HT1080 (cell line): ENCODE measurements around a stretch of chr6.

RAMPAGE:
- cytosol, long total RNA: no peak
- long total RNA: no peak
- nucleus, long total RNA: no peak
Observed at GRCh38 chr6:7136574-7137266, 29.0 kb downstream of the RREB1 start.

RAMPAGE:
- cytosol, long total RNA: no peak
- long total RNA: no peak
- nucleus, long total RNA: no peak
Observed at GRCh38 chr6:7139013-7139615, 31.4 kb downstream of the RREB1 start.

DNA sequence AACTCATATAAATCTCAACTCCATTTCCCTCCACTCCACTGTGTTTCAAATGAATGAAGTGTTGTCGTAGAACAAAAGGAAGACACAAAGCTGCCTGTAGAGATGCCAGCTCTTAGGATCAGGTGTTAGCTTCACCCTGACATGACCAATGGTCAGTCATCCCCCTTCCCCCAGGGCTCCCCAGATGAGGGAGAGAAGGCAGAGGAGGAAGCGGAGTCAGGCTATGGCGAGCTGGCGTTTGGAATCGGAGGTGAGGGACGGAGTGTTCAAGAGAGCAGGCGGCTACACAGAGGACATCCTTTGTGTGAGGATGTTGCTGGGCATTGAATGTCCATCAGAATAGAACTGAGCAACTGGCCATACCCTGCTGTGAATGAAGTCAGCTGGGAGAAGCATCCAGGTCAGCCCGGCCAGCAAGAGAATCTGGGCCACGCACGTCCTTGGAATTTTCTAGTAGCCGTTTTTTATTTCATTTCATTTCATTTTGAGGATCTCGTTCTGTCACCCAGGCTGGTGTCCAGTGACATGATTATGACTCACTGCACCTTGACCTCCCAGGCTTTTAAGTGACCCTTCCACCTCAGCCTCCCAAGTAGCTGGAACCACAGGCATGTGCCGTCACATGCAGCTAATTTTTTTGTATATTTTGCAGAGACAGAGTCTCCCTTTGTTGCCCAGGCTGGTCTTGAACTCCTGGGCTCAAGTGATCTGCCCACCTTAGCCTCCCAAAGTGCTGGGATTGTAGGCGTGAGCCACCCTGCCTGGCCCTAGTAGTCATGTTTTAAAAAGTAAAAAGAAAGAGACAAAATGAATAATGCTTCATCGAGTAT, 97.9 kb downstream of the SSR1 start:
RAMPAGE:
- cytosol, long total RNA: no peak
- long total RNA: no peak
- nucleus, long total RNA: no peak

GRCh38 chr6:7468374-7469201, 72.9 kb upstream of the DSP start:
RAMPAGE:
- cytosol, long total RNA: no peak
- long total RNA: no peak
- nucleus, long total RNA: no peak

DNA sequence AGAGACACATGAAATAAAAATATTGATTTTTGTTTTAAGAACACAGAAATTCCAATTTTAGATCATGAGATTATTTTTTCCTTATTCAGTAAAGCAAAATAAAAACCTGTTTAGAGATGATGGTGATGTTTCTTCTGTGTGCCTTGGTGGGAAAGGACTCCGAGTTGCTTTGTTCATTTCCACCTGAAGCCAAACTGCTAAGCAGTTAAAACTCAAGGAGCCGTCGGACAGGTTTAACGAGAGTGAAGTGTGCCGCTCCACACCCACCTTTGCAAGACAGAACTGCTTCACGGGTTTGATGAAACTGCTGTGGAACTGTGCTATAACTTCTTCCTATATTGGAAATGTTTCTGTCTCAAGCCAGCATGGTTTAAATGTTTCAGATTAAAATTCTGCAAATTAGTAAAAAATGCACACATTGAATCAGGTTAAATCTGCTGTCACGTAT, 9.3 kb upstream of the DSP start:
RAMPAGE:
- cytosol, long total RNA: no peak
- long total RNA: no peak
- nucleus, long total RNA: no peak

GRCh38 chr6:7542721-7543493, 1.4 kb downstream of the DSP start:
RAMPAGE:
- cytosol, long total RNA: no peak
- long total RNA: no peak
- nucleus, long total RNA: no peak

RAMPAGE:
- cytosol, long total RNA: no peak
- long total RNA: no peak
- nucleus, long total RNA: no peak
Observed at GRCh38 chr6:7545673-7546445, 4.4 kb downstream of the DSP start.

GRCh38 chr6:7723471-7724074, 2.3 kb upstream of the BMP6 start:
RAMPAGE:
- cytosol, long total RNA: no peak
- long total RNA: no peak
- nucleus, long total RNA: no peak

DNA sequence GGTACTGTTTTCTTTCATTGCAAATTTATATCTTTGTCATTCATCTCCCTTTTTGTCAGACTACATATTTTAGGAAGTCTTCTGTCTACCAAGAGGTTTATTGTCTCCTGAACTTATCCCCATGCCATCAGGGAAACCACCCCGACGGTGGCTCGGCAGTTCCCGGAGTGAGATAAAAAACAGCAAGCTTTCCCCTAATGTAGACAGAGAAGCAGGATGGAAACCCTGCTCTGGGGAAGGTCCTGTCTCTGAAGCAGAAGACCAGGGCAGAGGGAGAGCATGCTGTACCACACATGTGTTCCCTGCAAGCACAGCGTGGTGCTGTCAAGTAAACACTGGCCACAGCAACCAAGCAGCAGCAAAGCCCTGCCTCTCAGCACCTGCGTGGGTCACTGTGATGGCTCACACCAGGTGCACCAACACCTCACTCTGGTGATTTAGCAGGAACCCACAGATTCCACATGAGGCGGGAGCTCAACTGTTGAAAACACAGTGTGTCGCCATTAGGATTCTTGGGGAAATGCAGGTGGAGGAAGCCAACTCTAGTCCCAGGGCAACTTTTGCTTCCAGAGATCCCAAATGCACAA, 65.1 kb upstream of the TXNDC5 start:
RAMPAGE:
- cytosol, long total RNA: no peak
- long total RNA: no peak
- nucleus, long total RNA: no peak

DNA sequence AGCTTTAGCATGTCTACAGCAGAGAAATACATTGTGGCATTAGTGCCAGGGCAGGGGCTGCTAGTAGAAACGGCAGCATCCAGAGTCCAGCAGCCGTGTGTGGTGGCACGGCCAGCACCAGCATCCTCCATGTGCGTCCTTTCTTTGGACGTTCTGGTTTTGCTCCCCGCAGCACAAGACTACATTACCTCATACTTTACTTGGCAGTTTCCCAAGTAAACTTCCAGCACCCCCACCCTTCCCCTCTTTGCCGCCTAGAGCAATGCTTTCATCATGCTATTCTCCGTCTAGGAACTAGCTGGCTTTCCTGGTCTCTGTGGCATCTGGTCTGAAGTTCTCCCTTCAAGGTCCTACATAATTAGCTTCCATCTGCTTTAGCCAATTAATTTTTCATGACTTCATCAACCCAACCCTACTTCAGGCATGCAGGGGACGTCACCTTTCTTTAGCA, 67.6 kb downstream of the BLOC1S5 start:
RAMPAGE:
- cytosol, long total RNA: no peak
- long total RNA: no peak
- nucleus, long total RNA: no peak

GRCh38 chr6:8651950-8652352, 216.6 kb upstream of the SLC35B3 start:
RAMPAGE:
- cytosol, long total RNA: no peak
- long total RNA: no peak
- nucleus, long total RNA: no peak

GRCh38 chr6:8652353-8653154, 217.2 kb upstream of the SLC35B3 start:
RAMPAGE:
- cytosol, long total RNA: no peak
- long total RNA: no peak
- nucleus, long total RNA: no peak

GRCh38 chr6:9463279-9463823, 951.5 kb downstream of the TFAP2A start:
RAMPAGE:
- cytosol, long total RNA: no peak
- long total RNA: no peak
- nucleus, long total RNA: no peak

DNA sequence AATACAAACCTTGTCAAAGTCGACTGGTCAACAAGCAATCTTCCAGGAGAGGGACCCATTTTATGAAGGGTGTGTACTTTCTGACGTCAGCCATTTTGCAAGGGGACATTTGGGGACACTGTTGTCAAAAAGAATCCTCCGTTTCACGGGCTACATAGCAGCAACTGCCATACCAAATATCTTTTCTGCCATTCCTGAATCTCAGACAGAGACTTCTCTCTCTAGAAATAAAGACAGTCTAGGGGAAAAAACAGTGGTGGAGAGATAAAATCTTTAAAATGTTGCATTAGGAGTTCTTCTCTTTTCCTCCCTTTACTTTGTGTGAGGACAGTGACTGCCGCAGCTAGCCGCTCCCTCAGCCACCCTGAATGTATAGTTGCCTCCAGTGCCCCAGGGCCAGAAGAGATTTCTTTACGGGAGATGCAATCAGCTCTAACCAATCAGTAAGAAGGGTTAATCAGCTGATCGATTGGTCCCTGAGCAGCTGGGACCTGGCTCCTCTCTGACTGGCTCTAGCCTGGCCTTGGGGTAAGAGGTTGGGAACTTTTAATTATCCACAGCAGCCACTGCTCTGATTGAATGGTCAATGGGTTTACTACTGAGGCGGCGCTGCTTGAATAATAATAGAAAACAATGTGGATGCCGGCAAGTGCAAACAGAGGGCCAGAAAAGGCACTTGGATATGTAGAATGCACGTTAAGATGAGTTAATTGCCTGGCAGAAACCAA, 100.0 kb downstream of the TFAP2A start:
RAMPAGE:
- cytosol, long total RNA: no peak
- long total RNA: no peak
- nucleus, long total RNA: no peak

RAMPAGE:
- cytosol, long total RNA: no peak
- long total RNA: no peak
- nucleus, long total RNA: no peak
Observed at GRCh38 chr6:10403540-10404100, 11.3 kb downstream of the TFAP2A start.

GRCh38 chr6:10420461-10420923, 5.6 kb upstream of the TFAP2A start:
RAMPAGE:
- cytosol, long total RNA: no peak
- long total RNA: no peak
- nucleus, long total RNA: no peak

RAMPAGE:
- cytosol, long total RNA: no peak
- long total RNA: no peak
- nucleus, long total RNA: no peak
Observed at GRCh38 chr6:10528960-10529995, 8.1 kb downstream of the GCNT2 start.

DNA sequence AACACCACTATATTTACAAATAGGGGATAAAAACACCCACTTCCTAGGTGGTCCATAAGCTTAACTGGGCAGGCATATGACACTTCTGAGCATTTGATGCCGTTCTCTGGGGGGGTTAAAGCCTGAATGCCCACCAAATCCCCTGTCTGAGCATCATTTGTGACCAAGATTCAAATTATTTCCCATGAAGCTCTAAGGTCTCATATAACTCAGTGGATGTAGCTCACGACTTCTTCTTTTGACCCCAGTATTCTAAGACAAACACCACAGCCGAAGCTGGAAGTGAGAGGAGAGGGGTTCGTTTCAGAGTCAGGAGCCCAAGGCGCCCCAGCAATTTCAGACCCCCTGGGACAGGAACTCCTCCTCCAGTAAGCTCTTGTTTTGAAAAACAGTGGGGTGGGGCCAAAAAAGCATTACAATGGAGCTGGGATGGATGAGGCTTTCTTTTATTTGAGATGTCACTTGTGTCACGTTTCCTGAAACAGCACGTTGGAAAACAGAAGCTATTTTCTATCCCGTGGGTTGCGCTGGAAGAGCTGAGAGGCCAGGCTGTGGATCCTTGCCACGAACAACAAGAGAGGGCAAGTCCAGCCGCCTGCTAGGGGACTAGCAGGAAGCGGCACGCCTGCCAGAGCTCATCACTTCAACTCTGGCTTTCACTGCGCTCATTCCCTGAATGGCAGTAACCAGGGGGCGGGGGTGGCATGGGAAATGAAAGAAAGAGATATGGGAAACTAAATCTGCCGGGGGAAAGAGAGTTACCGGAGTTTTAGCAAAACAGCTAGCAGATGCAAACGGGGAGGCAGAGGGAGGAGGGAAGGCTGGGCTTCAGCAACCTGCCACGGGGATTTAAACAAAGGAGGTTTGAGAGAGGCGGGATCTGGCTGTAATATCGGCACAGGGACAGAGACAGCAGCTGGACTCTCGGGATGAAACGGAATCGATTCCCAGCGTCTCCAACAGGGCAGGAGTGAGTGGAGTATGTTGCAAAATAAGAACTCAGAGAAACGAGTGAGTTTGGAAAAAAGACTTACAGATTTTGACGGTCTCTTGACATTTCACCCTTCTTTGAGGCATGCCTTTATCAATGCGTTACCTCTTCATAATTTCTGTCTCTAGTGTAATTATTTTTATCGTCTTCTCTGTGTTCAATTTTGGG, 34.6 kb downstream of the GCNT2 start:
RAMPAGE:
- cytosol, long total RNA: no peak
- long total RNA: no peak
- nucleus, long total RNA: no peak

DNA sequence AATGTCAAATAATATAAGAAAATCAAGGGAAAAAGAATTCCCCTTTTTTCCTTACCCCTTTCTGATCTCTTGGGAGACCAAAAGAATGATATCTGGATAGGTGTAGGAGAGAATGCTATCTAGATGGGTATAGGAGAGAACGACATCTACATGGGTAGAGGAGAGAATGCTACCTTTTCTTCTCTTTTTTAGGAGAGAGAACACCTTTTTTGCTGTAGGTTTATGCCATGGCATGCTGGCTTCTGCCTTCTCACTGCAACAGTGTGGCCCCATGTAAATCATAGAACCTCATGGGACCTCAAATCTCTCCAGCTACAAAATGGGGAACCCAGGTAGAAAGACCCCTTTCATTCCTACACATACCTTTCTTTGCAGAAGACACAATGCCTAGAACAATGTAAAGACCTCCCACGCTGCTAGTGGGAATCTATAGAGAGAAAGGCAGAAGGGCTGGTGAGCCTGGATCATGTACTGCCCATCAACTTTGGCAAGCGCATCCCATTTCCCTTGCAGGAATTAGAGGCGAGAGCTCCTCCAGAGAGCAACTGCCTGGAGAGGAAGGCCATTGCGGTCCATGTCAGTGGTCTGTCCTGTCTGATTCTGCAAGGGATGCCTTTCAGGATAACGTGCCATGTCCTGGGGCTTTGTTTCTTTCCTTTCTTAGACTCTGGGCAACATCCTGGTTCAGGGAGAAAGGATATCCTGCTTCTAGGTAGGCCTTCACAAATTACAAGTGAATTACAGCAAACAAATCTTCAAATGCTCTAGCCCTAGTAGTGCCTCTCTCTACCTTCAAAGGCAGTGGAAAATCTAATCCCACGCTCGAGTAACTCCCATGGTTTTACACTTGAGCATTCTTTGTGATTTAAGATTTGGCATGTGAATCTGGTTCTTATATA, 38.3 kb downstream of the GCNT2 start:
RAMPAGE:
- cytosol, long total RNA: no peak
- long total RNA: no peak
- nucleus, long total RNA: no peak

DNA sequence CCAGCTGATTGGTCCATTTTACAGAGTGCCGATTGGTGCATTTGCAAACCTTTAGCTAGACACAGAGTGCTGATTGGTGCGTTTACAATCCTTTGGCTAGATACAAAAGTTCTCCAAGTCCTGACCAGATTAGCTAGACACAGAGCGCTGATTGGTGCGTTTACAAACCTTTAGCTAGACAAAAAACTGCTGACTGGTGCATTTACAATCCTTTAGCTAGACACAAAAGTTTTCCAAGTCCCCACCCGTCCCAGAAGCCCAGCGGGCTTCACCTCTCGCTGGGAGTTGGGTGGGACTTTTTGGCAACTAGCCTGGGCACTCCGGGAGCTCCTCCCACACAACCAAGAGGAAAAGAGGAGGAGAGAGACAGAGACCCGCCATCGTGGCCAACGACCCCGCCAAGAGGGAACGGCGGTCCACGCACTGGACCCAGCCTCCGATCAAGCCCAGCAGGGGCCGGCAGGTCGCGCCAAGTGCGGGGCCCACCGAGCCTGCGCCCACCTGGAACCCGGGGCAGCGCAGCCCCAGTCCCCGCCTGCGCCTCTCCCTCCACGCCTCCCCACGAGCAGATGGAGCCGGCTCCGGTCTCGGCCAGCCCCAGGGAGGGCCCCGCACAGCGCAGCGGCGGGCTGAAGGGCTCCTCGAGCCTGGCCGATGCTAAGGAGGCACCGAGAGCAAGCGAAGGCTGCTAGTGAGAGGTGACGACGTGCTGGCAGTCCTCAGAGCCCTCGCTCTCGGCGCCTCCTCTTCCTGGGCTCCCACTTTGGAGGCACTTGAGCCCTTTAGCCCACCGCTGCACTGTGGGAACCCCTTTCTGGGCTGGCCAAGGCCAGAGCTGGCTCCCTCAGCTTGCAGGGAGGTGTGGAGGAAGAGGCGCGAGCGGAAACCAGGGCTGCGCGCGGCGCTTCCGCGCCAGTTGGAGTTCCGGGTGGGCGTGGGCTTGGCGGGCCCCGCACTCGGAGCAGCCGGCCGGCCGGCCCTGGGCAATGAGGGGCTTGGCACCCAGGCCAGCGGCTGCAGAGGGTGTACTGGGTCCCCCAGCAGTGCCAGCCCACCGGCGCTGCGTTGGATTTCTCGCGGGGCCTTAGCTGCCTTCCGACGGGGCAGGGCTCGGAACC, 2.8 kb upstream of the TMEM14C start:
RAMPAGE:
- cytosol, long total RNA: no peak
- long total RNA: no peak
- nucleus, long total RNA: no peak